Right atrium auricular region (tissue), 2 donors: ENCODE data around the genes PHKG1 and ZNF735.

DNA sequence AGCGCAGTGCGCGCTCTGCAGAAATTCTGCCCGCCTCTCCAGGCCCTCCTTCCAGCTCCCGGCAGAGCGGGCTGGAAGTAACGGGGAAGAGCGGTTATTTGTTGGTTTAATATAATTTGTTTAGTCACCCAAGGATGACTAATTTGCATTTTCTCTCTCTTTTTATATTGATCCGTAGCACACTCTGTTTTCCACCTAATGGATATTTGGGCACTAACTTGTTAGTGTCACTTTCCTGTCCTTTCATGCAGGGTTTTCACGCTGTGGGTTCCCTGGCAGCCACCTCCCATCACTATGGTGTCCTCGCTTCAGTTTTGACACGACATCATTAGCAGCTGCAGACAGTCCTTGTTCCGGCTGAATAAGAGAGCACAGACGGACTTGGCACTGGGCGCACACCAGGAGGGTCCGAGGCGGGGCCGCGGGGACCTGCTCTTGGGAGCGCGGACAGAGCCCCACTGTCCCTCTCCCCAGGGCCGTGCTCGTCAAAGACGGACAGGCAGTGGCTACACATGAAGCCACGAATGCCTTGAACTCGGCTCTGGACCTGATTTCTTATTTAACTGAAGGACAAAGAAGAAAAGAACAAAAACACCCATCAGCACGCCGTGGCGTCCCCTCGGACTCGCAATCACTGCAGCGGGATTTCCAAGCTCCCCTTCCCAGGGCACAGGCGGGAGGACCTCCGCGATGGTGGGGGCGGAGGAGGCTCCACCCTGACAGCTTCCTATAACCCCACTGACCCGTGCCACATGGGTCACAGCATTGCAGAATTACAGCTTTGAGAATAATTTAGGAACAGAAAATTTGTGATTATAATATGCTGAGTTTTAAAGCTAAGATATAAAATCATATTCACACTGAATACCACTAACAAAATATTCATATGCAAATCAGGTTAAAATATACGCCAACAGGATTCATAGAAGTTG, 129.5 kb upstream of the SEC61G start:
- PRO-cap = no peak
- RAMPAGE, long total RNA, 2 experiments = no peak in any of the 2 experiments

DNA sequence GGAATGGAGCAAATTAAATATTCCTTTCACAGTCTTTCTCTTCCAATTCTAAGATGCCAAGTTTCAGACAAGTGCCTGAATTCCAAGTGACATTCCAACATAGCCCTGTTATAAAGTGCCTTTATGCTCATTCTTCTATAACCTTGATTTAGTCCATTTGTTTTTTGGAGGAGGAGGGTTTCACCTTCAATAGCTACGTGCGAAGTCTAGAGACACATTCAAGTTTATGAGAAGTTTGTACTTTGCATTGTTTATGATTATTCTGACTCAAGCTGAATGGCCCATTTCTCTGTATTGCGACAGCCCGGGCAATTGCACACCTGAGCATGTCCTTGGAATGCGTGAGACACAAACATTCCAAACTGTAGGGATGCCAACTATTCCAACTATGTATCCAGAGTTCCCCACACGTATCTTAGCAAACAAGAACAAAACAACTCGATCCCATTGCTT, 51.6 kb upstream of the EGFR start:
- PRO-cap = no peak
- RAMPAGE, long total RNA, 2 experiments = no peak in any of the 2 experiments

- PRO-cap = no peak
- RAMPAGE, long total RNA, 2 experiments = no peak in any of the 2 experiments
Measured at GRCh38 chr7:55017489-55018087, 1.2 kb upstream of the EGFR start.

DNA sequence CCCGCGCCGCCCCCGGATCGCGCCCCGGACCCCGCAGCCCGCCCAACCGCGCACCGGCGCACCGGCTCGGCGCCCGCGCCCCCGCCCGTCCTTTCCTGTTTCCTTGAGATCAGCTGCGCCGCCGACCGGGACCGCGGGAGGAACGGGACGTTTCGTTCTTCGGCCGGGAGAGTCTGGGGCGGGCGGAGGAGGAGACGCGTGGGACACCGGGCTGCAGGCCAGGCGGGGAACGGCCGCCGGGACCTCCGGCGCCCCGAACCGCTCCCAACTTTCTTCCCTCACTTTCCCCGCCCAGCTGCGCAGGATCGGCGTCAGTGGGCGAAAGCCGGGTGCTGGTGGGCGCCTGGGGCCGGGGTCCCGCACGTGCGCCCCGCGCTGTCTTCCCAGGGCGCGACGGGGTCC, 572 bp downstream of the EGFR start:
- PRO-cap = bidirectional peak, plus-strand start at position 169 of the sequence, minus-strand start outside the sequence
- RAMPAGE, long total RNA, 2 experiments = no peak in any of the 2 experiments

- PRO-cap = no peak
- RAMPAGE, long total RNA, 2 experiments = no peak in any of the 2 experiments
Measured at GRCh38 chr7:55068067-55068774, 49.4 kb downstream of the EGFR start.

- PRO-cap = no peak
- RAMPAGE, long total RNA, 2 experiments = no peak in any of the 2 experiments
Measured at GRCh38 chr7:55078430-55078758, 59.6 kb downstream of the EGFR start.

DNA sequence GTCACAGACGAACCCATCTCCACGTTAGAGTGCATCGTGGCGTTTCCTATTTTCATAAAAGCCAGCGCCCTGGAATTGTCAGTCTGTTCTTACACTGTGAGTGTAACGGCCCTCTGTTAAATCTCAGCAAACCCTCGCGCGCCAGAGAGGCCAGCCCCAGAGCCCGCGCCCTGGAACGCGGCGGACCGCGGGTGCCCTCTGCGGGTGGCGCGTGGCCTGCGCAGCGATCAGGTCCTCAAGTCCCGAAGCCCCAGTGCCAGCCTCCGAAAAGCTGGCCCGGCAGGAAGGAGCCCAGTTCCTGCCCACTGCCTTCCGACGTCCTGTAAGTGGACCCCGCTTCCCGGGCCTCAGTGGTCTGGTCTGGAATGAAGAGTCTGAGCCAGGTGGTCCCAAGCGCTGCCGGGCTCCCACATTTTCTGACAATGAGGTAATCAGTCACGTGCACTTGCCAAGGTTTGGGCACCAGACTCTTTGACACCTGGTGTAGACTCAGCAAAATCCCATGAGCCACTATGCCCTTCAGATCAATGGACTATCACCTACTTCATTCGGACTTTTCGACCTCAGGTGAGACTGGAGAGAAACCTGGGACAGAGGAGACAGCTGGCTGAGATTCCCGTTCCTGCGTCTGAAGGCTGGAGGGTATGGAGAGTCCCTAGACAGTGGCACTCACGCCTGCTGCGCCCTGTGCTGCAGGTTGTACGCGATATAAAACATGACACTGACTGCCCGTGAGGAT, 109.5 kb upstream of the LANCL2 start:
- PRO-cap = no peak
- RAMPAGE, long total RNA, 2 experiments = no peak in any of the 2 experiments

DNA sequence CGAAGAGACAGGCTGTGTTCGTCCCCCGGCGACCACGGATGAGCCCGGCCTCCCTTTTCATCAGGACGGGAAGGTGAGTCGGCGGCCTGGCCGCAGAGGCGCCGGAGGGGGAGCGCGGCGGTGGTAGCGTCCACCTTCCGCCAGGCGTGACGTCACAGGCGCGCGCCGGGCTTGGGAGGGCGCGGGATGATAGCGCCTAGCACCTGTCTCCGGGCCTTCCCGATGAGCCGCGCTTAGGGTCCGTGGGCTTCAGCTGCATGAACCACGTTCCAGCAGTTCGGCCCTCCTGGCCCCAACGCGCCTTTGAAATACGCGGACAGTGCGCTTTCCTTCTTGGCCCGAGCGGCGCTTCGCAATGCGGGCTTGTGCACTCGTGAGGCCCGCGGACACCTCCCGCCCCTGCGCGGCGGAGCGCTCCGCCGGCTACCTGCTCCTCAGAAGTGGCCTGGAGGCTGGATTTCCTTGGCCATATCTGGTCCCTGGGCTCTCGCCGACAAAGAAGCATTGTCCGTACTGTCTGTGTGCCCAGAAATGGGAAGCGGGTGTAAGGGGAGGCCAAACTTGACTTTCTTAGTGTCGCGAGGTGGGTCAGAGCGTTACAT, 1.1 kb downstream of the LANCL2 start:
- PRO-cap = bidirectional peak, plus-strand start at position 155 of the sequence, minus-strand start at position 110 of the sequence
- RAMPAGE, long total RNA, 2 experiments = no peak in any of the 2 experiments

GRCh38 chr7:56063027-56063632, 956 bp upstream of the SUMF2 start:
- PRO-cap = no peak
- RAMPAGE, long total RNA, 2 experiments = no peak in any of the 2 experiments

DNA sequence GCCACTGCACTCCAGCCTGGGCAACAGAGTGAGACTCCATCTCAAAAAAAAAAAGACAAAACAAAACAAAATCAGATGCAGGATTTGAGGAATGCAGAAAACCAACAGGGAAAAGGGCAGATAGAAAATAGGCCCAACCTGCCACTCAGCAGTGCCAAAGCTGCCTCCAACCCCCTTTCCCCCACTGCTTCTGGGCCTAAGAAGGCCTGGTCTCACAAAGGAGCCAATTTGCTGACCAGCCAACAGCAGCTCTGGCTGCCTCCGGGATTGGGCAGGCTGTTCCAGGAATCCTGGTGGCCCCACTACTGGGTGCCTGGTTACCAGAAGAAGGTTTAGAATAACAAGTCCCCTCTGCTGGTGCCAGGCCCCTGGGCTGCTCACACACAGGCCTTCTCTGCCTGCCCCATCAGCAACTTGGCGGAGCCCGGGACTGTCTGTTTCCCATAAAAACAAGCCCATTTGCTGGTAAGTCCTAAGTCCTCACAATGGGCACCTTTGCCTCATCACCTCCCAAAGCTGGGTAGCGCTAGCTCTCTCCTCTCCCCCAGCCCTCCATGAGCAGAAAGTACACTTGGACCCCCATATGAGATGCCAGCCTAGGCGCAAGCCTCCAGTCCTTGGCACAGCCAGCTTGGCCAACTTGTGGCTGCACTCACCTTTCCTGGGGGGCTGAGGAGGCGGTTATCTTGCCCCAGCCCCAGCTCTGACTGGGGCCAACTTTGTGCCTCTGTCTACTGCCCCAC, 1.1 kb downstream of the PHKG1 start:
- PRO-cap = bidirectional peak, plus-strand start at position 343 of the sequence, minus-strand start at position 192 of the sequence
- RAMPAGE, long total RNA, 2 experiments = no peak in any of the 2 experiments

DNA sequence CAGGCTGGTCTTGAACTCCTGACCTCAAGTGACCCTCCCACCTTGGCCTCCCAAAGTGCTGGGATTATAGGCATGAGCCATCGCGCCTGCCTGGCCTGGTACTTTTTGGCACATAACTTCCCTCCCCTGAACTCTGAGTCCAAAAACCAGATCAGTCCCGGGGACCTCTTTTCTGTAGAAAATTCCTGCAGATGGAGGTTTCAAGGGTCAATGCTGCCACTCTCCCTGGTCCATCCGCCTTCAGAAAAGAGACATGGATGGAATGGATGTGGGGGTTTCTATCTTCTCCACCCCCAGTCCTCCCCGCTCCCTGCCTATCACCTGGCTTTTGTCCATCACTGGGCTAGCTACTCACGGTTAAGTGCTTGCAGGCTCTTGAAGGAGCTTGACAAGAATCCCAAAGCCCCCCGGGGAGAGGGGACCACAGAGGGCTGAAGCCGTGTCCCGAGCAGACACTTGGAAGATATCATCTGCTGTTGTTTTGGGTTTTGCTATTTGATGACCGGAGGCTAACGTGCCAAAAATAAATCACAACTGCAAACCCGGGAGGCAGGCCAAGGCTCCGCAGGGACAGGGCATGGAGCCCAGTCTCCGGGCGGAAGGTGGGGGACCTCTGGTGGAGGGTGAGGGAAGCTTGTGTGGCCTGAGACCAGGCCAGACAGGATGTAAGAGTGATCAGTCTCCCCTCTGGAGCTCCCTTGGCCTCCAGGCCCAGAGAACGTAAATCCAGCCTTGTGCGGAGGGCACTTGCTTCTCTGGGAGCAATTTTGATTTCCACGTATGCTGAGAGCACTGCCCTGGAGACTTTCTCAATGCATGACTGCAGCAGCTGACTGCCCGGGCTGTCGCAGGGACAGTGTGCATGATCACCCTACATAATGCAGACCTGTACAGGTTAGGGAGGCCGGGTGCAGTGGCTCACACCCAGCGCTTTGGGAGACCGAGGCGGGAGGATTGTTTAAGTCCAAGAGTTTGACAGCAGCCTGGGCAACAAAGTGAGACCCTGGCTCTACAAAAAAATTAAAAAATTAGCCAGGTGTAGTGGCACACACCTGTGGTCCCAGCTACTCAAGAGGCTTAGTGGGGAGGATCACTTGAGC, at the start of gene PHKG1:
PHKG1 (minus strand) TSS at position 472 of the 1,100 bp plus-strand sequence.
- PRO-cap = bidirectional peak, plus-strand start at position 529 of the sequence, minus-strand start at position 472 of the sequence
- RAMPAGE, long total RNA, 2 experiments = start-site peak on the minus strand in 2 of 2 experiments, centred at positions 460 to 469 of the sequence, 50 to 57 reads per replicate

- PRO-cap = no peak
- RAMPAGE, long total RNA, 2 experiments = no peak in any of the 2 experiments
Measured at GRCh38 chr7:56175519-56176218, 59.5 kb upstream of the NUPR2 start.

- PRO-cap = unidirectional peak, minus-strand start at chr7:57328519
- RAMPAGE, long total RNA, 2 experiments = no peak in any of the 2 experiments
Measured at GRCh38 chr7:57328225-57329055, 121.5 kb upstream of the ZNF716 start.

DNA sequence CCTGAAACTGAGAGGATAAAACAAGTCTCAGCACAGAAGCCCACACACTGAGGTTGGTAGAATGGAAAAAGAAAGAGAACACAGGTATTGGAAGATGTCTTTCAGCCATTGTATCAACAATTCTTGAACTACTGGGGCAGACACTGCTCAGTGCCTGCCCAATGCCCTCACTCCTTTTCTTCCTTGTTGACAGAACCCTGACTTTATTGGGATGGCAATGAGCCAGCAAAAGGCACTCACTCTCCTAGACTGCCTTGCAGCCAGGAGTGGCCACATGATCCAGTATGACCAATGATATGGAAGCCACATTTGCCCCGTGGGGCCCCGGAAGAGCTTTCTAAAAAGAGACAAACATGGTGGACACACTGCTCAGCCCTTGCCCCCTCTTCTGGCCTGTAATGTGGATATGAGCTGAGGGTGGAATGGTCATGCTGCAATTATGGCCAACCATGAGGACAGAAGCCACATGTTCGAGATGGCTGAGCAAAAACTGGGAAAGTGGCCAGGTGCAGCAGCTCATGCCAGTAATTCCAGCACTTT, 88.5 kb upstream of the ZNF716 start:
- PRO-cap = no peak
- RAMPAGE, long total RNA, 2 experiments = no peak in any of the 2 experiments

GRCh38 chr7:61081606-61081908, 2917.1 kb upstream of the ZNF722 start:
- PRO-cap = no peak
- RAMPAGE, long total RNA, 2 experiments = no peak in any of the 2 experiments

DNA sequence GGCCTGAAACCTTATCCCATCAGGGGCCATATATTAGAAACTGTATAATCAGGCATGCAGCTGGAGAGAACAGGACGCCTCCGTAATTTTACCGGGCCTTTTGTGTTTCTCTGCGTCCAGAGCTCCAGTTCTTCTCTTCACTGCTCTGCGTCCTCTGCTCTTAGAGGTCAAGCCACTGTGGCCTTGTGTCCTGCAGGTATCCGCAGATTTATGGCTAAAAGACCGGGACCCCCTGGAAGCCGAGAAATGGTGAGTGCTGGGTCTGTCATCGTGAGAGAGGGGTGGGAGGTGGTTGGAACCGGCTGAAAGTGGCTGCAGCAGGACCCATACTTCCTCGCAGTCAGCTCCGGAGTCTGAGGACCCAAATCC, at the start of gene ZNF735:
ZNF735 (plus strand) TSS at position 211 of the 369 bp plus-strand sequence.
- PRO-cap = no peak
- RAMPAGE, long total RNA, 2 experiments = no peak in any of the 2 experiments

DNA sequence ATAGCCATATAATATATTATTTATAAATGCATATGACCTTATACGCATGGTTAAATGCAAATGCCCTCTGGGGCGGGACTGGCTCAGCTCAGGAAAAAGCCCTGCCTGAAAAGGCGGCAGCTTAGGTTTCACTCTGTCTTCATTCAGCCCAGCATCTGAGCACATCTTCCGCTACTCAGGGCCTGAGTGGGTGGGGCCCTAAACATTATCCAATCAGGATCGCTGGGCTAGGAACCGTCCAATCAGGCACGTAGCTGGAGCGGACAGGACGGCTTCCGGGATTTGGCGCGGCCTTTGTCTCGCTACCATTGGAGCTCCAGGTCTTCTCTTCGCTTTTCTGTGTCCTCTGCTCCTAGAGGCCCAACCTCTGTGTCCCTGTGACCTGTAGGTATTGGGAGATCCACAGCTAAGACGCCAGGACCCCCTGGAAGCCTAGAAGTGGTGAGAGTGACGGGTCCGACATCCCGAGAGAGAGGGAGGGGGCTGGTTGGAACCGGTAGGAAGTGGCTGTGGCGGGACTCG, 99.2 kb downstream of the ZNF680 start:
- PRO-cap = bidirectional peak, plus-strand start at position 297 of the sequence, minus-strand start at position 145 of the sequence
- RAMPAGE, long total RNA, 2 experiments = no peak in any of the 2 experiments

DNA sequence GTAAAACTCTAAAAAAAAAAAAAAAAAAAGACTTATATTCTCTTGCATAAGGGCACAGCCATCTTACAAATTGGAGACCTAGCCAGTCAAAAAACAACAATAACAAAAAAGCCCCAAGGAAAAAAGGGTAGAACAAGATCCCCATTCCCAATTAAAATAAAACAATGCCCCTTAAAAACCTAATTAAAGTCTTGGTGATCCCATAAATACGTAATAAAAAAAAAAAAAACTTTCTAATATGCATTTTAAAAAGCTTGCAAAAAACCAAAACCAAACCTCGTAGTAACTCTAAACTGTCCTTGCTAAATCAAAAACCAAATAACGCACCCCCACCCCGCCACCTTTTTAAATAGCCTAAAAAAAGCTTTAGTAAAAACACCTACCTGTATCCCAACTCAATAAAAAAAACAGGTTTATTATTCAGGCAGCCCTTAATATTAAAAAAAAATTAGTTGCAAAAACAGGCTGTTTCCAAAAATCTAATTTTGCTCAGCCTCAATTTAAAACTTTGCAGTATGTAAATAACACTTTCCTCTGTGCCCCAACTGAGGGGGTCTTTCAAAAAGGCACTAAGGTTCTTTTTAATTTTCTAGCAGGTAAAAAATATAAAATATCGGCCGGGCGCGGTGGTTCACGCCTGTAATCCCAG, 52.7 kb downstream of the ZNF680 start:
- PRO-cap = no peak
- RAMPAGE, long total RNA, 2 experiments = no peak in any of the 2 experiments

- PRO-cap = no peak
- RAMPAGE, long total RNA, 2 experiments = no peak in any of the 2 experiments
Measured at GRCh38 chr7:65509619-65510233, 136.1 kb downstream of the ZNF92 start.

DNA sequence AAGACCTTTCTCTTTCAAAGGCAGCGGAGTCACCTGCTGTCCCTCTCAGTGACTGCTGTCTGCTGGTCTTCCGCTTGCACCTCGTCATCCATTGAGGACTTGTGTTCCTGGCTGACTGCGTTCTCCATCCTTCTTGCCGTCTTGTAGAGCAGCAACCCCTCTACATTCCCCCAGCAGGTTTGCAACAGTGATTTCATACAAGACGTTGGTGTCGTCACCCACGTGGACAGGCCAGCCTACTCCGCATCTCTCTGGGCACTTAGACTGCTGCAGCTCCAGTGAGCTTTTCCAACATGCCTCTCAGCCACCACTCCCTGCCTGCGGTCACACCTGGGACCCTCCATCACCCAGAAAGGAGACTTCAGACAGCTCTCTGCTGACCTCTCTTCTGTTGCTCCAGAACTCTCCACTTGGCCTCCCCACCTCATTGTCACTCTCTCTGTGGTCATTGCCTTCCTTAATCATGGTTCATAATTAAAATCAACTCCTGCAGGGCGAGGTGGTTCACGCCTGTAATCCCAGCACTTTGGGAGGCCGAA, 149.4 kb upstream of the VKORC1L1 start:
- PRO-cap = no peak
- RAMPAGE, long total RNA, 2 experiments = no peak in any of the 2 experiments